Paraaortic lymph node (tissue), 1 donor: Measurements from ENCODE around the genes GIMAP2 and NOS3.

GRCh38 chr7:150394187-150394549 lies 11.3 kb upstream of the ENSG00000284691 start:
- PRO-cap: no peak

GRCh38 chr7:150410181-150411320 lies 5.1 kb downstream of the ENSG00000284691 start:
- PRO-cap: no peak

DNA sequence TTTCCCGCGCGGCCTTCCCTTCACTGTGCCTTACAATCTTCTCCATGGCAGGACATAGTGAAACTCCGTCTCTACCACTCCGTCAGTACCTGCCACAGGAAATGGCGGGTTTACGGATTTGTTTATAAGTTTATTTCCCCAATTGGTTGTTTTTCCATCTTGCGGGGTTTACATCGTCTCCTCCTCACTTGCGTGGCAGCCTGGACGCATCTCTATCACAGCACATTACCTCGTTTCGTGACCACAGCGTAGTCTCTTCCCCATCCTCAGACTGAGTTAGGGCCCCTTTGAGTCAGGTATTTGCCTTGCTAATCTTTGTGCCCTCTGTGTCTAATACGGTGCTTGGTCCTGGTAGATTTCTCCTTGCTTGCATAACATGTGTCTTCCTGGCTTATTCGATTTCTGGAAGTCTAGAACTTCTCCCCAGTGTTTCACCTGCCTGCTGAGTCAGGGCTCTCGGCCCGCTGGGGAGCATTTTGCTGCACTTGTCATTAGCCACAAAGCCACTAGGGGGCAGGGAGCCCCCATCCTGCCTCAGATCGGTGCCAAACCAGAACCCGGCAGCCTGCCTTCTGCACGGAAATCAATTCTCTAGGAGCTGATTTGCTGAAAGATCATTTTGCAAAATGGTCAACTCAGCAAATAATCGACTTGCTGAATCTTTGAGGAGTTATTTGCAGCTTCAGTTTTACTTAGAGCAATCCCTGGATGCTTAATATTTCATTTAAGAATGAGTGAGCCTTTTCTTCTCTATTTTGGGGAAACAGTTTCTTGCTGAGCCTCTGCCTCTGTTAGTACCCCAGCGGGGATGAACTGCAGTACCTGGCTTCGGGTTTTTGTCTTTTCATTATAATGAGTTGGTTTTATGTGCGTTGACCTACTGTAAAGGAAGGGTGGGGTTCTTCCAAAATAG lies 1.8 kb upstream of the GIMAP8 start:
- PRO-cap: unidirectional peak, plus-strand start at position 537 of the sequence

- PRO-cap: no peak
Observed at GRCh38 chr7:150511087-150511435, 3.6 kb upstream of the GIMAP7 start.

DNA sequence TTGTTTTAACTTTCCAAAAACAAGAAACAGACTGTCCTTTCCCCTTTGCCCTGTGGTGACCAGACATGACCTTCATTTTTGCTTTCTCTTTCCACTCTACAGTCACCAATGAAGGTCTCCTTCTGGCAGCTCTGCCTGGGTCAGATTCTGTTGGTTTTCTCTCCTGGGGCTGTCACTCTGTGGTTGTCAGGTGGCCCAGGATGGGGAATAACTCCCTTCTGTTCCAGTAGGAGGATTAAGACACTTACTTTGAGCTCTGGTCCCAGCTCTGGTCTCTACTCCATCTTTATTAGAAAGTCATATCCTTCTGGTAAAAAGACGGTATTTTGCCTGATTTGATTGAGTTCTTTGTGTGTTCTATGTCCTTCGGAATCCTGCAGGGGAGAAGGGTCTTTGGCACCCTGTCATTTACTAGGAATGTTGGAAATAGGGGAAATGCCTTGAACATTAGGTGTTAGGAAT lies 19.8 kb downstream of the GIMAP4 start:
- PRO-cap: no peak

- PRO-cap: no peak
Observed at GRCh38 chr7:150630448-150630925, 1.7 kb downstream of the GIMAP6 start.

GRCh38 chr7:150631299-150631879 lies 796 bp downstream of the GIMAP6 start:
- PRO-cap: bidirectional peak, plus-strand start at chr7:150631623, minus-strand start at chr7:150631607

DNA sequence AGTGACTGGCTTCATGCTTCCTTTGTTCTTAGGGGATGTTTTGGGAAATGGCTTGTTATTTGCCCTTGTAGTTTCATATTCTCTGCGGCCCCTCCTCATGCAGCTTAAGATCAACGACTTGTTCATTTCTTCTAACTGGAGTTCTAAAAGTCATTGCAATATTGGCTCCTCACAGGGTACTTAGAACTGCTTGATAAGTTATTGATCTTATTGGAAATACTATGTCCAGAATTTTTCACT lies 8.5 kb upstream of the GIMAP2 start:
- PRO-cap: no peak

DNA sequence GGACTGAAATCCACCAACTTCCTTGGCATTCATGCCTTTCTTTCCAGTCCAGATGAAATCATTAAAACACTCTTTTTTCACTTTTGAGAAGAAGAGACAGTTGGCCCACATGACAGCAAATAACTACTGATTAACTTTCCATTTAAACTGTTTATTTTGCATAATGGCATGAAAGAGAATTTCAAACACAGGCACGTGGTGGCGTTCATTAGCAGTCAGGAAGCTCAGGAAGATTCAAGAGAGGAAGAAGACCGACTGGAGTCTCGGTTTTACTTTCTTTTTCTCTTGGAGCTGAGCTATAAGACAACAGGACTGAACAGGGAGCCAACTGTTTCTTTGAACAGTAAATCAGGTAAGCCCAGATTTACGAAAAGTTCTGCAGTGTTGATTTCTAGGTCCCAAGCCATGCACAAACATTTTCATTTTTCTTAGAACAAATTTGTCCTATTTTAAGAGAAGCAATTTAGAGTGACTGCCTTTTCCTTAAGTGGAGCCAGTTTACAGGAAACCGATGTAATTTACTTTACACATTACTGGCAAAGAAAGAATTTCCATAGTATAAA lies at the start of gene GIMAP2:
Gene GIMAP2 (plus strand): TSS at position 273 of the 563 bp plus-strand sequence.
- PRO-cap: bidirectional peak, plus-strand start at position 301 of the sequence, minus-strand start at position 226 of the sequence

GRCh38 chr7:150686083-150686717 lies 694 bp downstream of the GIMAP2 start:
- PRO-cap: unidirectional peak, plus-strand start at chr7:150686479

DNA sequence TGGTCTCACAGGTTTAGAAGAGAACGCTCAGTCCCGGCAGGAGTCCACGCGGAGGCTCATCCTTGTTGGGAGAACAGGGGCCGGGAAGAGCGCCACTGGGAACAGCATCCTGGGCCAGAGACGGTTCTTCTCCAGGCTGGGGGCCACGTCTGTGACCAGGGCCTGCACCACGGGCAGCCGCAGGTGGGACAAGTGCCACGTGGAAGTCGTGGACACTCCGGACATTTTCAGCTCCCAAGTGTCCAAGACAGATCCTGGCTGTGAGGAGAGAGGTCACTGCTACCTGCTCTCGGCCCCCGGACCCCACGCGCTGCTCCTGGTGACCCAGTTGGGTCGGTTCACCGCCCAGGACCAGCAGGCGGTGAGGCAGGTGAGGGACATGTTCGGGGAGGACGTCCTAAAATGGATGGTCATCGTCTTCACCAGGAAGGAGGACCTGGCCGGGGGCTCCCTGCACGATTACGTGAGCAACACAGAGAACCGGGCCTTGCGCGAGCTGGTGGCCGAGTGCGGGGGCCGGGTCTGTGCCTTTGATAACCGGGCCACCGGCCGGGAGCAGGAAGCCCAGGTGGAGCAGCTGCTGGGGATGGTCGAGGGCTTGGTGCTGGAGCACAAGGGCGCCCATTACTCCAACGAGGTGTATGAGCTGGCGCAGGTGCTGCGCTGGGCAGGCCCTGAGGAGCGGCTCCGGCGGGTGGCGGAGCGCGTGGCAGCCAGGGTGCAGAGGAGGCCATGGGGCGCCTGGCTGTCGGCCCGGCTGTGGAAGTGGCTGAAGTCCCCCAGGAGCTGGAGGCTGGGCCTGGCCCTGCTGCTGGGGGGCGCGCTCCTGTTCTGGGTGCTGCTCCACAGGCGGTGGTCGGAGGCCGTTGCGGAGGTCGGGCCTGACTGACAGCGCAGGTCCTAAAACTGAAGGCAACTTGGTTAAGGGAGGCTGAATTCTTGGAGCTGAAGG lies 3.9 kb downstream of the GIMAP1 start:
- PRO-cap: no peak

DNA sequence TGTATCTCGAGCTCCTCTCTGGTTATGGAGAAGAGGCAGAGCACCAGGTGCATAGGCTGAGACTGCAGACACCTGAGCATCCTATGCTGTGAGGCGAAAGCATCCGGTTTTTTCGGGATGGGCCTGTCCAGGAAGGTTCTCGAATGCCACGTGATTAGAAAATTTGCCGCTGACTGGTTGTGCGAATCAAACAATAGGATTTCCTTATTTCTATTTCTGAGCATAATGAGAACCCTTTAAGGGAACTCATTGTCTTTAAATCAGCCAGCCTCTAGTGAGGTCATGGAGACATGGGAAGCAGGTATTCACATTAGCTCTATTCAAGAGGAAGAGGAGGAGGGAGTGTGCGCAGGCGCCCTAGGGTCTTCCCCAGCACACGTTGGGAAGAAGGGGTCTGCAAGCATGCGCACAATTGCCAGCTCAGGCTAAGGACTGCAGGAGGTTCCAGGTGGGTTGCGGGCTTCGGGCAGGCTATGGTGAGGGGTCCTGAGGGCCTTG lies 5.6 kb downstream of the GIMAP1 start:
- PRO-cap: bidirectional peak, plus-strand start at position 372 of the sequence, minus-strand start at position 90 of the sequence

DNA sequence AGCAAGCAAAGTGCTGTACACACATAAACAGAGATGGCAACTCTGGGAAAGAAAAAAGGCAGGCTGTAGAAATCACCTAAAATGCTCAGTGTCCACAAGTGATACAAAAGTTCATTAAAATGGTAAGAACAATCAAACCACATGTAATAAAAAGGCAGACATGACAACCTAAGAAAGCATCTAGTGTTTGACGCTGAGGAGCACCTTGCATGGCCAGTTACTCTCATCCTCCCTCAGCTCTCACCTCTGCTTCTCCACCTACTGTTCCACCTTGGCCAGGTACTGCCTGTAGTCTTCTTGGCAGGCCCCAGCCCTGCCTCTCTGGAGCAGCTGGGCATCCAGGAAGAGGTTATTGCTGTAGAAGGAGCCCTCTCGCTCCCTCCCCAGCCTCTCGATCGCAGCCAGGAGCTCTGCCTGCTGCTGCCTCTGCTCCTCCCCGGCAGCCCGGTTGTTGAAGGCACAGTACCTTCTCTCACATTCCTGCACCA lies 9.6 kb downstream of the GIMAP5 start:
- PRO-cap: no peak

DNA sequence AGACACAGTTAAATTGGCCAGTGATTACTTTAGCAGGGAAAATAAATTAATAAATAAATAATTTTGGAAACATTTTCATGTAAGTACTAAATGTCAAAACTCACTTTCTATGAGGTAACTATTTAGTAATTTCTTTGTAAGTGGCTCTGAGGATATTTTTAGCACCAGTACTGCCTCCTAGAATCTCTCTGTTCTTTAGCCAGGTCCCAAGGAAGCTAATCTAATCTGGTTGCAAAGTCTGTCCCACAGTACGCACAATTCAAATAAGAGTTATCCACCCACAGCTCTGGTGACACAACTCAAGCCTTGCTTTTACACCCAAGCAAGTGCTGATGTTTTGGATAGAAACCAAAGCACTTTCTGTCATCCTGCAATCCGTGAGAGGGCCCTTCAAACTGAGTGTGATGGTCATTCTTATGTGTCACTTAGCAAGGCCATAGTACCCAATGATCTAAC lies 14.4 kb downstream of the GIMAP5 start:
- PRO-cap: no peak

DNA sequence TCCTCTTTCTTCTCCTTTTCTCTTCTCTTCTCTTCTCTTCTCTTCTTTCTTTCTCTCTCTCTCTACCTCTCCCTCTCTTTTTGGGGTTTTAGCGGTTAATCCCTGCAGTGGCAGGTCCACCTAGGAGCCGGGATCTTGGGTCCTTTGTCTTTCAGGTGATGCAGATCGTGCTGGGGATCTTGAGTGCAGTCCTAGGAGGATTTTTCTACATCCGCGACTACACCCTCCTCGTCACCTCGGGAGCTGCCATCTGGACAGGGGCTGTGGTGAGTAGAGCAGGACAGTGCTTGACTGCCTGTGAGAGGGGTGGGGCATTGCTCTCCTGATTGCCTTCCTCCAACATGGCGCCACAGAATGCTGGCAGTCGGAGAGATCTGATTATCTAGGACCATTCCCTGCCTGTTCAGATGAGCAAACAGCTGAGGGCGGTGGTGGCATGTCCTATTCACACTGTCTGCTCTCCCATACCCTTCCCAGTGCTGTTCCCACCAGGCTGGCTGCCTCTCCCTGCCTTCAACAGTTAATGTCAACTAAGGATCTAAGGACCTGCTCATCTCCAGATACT lies 1.6 kb downstream of the TMEM176A start:
- PRO-cap: no peak

- PRO-cap: no peak
Observed at GRCh38 chr7:150825919-150826961, 25.7 kb downstream of the TMEM176A start.

- PRO-cap: no peak
Observed at GRCh38 chr7:150852696-150852977, 320 bp downstream of the AOC1 start.

GRCh38 chr7:150942299-150942821 lies 35.8 kb downstream of the KCNH2 start:
- PRO-cap: no peak

GRCh38 chr7:150951228-150951868 lies 26.8 kb downstream of the KCNH2 start:
- PRO-cap: no peak

DNA sequence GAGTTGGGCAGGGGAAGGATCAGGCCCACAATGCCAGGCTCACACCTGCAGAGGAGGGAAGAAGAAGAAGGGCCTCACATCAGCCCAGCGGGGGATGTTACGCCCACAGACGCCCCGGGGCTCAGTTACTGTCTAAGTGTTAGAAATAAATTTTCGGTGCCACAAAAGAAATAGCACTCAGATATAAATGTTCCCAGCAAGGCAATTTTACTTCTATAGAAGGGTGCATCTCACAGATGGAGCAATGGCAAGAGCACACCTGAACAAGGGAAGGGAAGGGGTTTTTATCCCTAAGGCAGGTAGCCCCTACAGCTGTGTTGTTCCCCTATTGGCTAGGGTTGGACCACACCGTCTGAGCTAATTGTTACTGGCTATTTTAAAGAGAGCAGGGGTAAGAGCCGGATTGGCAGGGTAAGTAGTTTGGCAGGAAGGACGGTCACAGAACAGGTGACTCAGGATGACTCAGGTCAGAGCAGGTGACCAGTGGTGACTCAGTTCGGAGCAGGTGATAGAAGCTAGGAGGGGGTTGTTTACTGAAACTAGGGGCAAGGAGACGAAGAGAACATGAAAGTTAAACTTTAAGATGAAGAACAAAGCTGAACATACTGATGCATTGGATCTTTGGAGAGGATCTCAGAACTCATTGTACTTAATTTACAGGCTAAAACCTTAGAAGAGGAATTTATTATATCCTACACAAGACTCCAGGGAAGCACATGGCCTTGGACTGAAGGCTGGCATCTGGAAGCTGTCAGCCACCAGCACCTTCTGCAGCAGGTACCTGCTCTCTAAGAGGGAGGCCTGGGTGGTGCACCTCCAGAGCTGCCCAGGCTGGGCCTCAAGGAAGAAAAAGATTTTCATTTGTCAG lies at the start of gene NOS3:
Gene NOS3 (plus strand): TSS at position 494 of the 868 bp plus-strand sequence.
- PRO-cap: no peak